CD14-positive monocyte (primary cell): ENCODE measurements around a stretch of chr3.

DNA sequence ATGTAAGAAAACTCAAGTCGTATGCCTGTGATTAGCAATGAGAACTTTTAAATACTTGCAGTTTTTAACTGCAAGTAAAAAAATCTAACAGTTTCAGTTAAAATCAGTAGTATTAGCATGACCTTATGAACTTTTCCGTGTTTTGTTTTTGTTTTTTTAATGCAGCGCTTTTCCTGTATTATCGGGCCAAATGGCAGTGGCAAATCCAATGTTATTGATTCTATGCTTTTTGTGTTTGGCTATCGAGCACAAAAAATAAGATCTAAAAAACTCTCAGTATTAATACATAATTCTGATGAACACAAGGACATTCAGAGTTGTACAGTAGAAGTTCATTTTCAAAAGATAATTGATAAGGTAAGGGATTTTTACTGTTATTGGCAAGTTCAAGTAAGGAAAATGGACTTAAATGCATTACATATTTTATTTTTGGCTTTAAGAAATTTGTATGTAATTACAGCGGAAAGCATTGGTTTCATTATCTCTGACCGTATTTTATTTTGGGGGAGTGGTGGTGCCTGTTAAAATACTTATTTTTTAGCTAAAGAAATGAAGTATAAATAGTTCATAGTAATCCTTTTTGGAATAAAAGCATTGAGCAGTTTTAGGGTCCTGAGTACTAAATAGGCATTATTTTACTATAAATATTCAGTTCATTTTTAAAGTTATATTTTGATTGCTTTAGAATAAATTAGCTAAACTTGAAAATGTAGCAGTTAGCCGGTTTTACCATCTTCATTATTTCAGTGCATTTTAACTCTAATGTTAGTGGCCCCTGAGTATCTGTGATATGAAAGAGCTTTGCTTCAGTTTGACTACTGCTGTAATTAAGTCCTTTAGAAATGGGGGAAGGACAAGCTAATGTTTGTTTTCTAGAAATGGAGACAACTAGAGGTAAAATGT lies 3.3 kb downstream of the SMC4 start:
- CAGE, long polyA plus RNA = no peak

GRCh38 chr3:160981243-160981585 lies 123.9 kb downstream of the B3GALNT1 start:
- CAGE, long polyA plus RNA = no peak

DNA sequence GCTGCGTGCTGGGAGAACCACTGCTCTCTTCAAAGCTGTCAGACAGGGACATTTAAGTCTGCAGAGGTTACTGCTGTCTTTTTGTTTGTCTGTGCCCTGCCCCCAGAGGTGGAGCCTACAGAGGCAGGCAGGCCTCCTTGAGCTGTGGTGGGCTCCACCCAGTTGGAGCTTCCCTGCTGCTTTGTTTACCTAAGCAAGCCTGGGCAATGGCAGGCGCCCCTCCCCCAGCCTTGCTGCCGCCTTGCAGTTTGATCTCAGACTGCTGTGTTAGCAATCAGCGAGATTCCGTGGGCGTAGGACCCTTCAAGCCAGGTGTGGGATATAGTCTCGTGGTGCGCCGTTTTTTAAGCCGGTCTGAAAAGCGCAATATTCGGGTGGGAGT lies 914.6 kb downstream of the OTOL1 start:
- CAGE, long polyA plus RNA = no peak

DNA sequence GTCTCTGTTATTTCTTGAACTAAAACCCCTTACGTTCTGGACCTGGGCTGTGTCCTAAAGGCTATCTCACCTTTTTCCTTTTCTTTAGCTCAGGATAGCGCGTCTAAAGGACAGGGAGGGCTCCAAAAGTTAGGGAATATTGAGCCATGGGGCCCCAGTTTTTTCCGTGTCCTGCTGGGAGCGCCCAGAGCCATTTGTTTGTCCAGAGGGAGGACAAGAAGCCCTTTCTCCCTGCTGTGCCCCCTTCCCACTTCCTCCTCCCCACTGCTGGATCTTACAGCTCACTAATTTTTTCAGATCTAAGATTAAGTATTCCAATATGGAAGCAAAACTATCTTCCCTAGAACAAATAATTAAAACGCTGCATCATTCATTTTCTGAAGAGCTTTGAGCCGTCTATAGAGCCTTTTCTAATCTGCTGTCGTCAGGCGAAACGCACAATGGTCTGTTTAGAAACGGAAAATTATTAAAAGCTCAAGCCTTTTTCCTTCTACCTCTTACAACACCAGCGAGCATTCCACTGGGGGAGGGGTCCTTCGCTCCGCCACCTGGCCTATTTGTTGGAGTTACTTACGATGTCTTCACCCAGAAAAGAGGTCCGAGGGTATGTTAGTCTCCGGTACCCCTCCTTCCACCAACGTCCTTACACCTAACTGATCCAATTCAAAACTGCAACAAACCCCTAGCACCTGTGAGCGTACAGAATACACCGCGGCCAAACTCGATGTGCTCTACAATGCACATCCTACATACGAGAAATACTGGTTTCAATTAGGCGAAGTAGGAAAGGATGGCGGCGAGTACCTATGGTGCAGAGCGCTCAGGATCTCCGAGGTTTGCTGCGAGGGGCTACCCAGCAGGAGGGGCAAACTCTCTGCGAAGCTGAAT lies 1.2 kb downstream of the SLITRK3 start:
- CAGE, long polyA plus RNA = no peak

- CAGE, long polyA plus RNA = no peak
Observed at GRCh38 chr3:167275537-167275948, 104.6 kb downstream of the ZBBX start.

DNA sequence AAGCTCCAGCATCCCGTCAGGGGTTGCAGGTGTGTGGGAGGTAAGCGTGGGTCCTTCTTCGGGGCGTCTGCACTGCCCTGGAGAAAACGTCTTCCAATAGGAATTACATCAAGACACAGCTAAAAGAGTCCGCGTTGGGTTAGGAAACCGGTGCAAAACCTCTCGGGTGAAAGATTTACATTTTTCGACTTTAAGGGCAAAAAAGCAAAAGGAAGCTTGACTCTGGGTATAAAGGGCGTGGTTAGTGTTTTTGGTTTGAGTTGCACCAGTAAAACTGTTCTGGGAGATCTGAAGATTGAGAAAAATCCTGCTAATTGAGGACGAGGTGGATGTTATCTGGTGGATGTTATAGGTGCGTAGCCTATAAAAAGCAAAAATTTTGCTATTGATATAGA lies 260 bp downstream of the SERPINI1 start:
- CAGE, long polyA plus RNA = no peak

- CAGE, long polyA plus RNA = no peak
Observed at GRCh38 chr3:168024220-168025561, 71.0 kb downstream of the GOLIM4 start.

DNA sequence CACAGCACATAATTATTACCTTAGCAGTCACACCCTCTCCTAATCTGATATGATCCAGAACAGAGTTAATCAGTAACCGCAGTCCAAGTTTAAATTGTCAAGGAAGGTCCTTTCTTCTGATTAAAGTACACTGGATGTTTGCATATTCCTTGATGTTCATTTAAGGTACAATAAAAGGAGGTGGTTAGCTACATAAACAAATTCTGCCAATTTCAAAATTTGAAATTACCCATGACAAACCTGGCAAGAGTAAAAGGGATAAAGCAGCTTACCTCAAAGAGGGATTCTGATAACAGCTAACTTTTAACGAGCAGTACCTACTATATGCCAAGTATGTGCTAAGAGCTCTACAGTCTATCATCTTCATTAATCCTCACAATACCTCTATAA lies 4.4 kb downstream of the GOLIM4 start:
- CAGE, long polyA plus RNA = no peak

- CAGE, long polyA plus RNA = no peak
Observed at GRCh38 chr3:168095973-168096176, 151 bp upstream of the GOLIM4 start.

GRCh38 chr3:168249196-168249418 lies 153.4 kb upstream of the GOLIM4 start:
- CAGE, long polyA plus RNA = no peak

DNA sequence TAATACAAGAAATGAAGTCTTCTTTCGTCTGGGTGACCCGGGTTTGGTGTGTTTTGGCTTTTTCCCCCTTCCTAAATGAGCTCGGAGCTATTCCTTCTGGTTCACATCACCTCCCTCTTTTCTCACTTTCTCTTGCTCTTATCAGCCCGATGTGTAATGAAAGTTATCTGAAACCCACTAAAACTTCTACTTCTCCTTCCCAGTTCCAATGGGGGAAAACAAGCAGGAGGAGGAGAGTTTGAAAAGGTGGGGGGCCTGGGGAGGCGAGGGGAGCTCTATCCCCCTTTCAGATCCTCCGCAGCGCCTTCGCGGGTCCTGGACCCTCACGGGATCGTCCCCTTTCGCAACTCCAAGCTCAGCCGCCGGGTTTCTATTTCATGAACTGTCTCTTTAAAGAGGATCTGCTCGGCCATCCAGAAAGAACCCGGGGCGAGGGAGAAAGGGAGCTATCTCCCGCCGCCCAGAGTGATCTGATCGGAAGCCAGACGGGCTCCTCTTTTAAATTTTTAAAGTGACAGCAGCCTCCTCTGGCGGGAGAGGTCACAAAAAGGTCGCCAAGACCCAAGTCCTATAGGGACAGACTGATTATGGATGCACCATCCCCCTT lies 516.4 kb downstream of the MECOM start:
- CAGE, long polyA plus RNA = no peak

- CAGE, long polyA plus RNA = no peak
Observed at GRCh38 chr3:169241552-169241961, 422.0 kb downstream of the MECOM start.

GRCh38 chr3:169241962-169242861 lies 421.3 kb downstream of the MECOM start:
- CAGE, long polyA plus RNA = no peak

- CAGE, long polyA plus RNA = no peak
Observed at GRCh38 chr3:169305496-169305951, 358.0 kb downstream of the MECOM start.

DNA sequence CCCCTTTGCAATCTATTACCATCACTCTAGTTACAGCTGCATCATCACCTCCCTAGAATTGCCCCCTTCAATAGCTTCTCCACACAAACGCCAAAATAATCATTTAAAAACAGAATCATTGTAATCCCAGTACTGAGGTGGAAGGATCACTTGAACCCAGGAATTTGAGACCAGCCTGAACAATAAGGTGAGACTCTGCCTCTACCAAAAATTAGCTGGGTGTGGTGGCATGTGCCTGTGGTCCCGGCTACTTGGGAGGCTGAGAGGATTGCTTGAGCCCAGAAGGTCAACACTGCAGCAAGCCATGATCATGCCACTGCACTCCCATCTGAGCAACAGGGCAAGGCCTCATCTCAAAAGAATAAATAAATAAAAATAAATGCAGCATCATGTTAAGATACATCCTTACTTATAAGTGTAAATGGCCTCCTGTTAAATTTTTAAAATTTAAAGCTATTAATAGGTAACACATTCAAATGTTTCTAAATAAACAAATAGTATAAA lies 356.2 kb downstream of the MECOM start:
- CAGE, long polyA plus RNA = no peak

DNA sequence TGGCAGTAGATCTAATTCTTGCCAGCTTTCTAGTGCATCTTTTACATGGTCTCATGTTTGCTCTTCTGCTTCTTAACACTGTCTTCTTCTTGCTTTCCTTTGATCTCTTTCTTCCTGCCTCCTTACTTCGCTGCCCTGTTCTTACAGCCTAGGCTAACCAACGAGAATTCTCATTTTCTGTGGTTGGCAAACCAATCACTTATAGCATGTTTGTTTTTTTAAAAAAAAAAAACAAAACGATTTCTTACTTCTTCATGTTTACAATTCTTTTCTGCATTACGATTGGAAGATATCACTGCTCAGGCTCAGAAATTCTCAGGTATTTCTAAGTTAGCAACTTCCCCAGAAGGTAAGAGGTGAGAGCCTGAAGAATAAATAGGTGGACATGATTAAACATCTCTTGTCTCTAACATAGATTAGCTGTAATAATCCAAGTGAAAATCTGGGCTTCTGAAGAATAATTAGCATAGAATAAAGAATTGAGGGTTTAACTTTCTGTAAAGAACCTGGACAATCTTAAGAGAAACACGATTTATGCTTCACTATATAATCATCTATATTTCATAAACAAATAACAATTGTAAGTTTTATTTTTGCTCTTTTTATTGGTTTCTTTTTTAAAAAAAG lies 241.9 kb downstream of the MECOM start:
- CAGE, long polyA plus RNA = no peak

GRCh38 chr3:169619158-169619521 lies 44.4 kb downstream of the MECOM start:
- CAGE, long polyA plus RNA = no peak

- CAGE, long polyA plus RNA = no peak
Observed at GRCh38 chr3:169629912-169630280, 33.6 kb downstream of the MECOM start.

GRCh38 chr3:169658263-169659048 lies 5.1 kb downstream of the MECOM start:
- CAGE, long polyA plus RNA = no peak

GRCh38 chr3:169660634-169661749 lies 2.5 kb downstream of the MECOM start:
- CAGE, long polyA plus RNA = no peak